H4 (cell line): ENCODE measurements around a stretch of chr2.

- RAMPAGE, long total RNA = no peak
Measured at GRCh38 chr2:236250837-236251650, 13.2 kb downstream of the ASB18 start.

- RAMPAGE, long total RNA = no peak
Measured at GRCh38 chr2:236776460-236776982, 206.9 kb downstream of the ACKR3 start.

- RAMPAGE, long total RNA = no peak
Measured at GRCh38 chr2:237204807-237205663, 119.3 kb downstream of the COPS8 start.

DNA sequence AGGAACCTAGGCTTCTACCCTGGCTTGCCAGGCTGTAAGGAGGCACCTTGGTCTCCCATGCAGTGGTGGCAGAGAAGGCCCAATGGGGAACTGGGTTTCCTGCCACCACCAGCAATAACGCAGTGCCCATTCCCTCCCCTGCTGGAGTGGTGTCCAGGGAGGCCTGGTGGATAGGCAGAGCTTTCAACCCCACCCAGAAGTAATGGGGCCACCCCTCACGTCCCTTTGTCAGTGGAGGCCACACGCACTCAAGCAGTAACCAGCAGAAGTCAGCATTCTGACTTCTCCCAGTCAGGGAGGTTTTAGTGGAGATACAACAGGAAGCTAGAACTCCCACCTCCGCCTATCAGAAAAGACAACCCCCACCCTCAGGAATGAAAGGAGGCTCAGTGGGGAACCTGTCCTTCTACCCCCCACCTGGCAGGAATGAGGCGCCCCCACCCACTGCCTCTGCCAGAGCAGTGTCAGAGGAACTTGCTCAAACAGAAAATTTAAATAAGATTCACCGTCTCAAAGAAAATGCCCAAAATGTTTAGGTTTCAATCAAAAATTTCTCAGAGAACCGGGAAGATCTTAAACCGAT lies 132.5 kb downstream of the COPS8 start:
- RAMPAGE, long total RNA = no peak

- RAMPAGE, long total RNA = no peak
Measured at GRCh38 chr2:237280070-237280671, 133.8 kb downstream of the COL6A3 start.

DNA sequence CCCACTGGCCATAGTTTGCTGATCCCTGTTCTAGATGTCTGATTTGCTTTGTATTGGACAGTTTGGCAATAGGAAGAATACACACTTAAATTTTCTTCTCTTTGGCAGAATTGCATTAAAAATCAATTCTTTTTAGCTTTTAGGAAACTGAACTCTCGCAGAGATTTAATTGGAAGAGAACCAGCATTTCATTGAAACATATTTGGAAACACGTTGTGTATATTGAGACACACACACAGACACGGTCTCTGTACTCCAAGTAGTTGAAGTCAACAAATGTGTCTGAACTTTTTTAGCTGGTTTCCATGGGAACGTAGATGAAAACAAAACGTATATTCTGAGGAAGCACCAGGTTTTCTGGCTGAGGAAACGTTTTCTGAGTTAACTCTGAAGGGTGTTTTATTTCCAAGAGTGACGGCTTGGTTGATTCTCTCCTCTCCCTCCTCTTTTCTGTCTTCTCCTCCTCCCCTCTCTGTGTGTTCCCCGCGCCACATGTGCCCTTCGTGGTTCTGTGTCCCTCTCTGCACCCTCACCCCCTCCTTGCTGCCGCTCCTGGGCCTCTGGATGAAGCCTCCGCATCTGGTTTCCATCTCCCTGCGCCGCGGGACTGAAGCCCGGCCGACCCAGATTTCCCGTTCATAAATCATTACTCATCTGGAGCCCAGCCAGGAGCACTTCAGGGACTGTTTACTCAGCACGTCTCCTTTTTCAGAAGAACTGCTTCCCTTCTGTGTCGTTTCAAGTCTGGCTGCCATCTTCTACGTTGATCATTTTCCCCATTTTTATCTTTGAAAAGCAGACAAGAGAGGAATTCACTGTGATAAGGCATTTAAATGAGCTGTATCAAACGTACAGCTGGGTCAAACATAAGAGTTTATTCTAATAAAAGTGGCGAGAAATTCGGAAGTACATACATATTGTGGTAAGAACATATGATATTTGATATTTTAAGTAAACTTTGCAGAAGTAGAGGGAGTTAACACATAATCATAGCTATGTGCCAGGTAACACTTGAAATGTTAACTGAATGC lies 122.7 kb downstream of the COL6A3 start:
- RAMPAGE, long total RNA = no peak

- RAMPAGE, long total RNA = no peak
Measured at GRCh38 chr2:237296865-237297323, 117.1 kb downstream of the COL6A3 start.

DNA sequence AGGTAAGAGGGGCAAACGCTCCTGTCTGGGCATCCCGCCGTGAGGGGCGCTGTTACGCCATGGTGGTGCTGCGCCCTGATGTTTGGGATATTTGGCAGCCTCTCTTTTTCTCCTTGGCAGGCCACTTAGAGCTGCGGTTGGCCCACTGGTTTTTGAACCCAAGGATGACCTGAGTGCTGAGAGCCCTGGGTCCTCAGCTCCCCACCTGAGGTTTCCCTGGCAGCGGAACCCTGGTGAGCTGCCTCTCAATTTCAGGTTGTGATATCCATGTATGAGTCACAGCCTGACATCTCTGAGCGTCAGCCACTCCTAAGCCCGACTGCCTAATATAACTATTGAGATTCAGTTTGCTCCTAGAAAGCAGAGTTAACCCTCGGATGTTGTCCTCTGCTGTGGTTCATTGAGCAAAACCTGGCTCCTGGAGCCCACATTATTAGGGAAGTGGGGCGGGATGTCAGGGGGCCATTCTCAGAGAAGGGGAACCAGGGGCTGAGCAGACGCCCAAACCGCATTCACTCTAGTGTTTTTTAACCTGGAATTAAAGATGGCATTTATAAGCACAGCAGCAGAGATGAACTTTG lies 103.2 kb downstream of the COL6A3 start:
- RAMPAGE, long total RNA = no peak

GRCh38 chr2:237404951-237405339 lies 9.0 kb downstream of the COL6A3 start:
- RAMPAGE, long total RNA = no peak

GRCh38 chr2:237421443-237422191 lies 7.7 kb upstream of the COL6A3 start:
- RAMPAGE, long total RNA = no peak

DNA sequence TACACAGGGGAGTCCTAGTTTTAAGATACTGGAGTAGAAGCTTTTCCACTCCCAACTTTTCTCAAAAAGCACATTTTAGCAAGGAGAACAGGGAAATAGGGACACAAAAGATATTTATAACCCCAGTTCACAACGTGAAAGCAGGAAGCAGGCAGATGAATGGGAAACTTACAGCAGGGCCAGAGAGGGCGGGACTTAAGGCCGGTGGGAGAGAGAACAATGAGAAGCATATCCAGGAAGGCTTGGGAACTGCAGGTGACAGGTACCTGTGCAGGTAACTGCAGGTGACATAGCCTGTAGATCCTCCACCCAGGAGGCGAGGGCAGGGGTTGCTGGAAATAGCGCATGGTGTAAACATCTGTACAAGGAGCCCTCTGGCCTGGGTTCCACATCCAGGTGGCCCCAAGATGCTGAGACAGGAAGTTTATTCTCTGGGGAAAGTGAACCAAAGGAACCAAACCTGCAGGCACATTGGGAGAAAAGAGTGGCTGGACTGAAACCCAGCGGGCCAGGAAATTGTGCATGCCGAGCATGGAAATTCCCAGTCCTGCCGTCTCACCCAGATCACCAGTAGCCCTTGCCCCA lies 24.2 kb upstream of the COL6A3 start:
- RAMPAGE, long total RNA = no peak

GRCh38 chr2:237538455-237538654 lies 28.0 kb upstream of the PRLH start:
- RAMPAGE, long total RNA = no peak

GRCh38 chr2:237538712-237539165 lies 27.6 kb upstream of the PRLH start:
- RAMPAGE, long total RNA = no peak

- RAMPAGE, long total RNA = no peak
Measured at GRCh38 chr2:237600095-237600930, 9.8 kb upstream of the RAB17 start.

GRCh38 chr2:237673089-237674092 lies 46.0 kb downstream of the LRRFIP1 start:
- RAMPAGE, long total RNA = no peak

- RAMPAGE, long total RNA = no peak
Measured at GRCh38 chr2:237674368-237675381, 47.3 kb downstream of the LRRFIP1 start.

DNA sequence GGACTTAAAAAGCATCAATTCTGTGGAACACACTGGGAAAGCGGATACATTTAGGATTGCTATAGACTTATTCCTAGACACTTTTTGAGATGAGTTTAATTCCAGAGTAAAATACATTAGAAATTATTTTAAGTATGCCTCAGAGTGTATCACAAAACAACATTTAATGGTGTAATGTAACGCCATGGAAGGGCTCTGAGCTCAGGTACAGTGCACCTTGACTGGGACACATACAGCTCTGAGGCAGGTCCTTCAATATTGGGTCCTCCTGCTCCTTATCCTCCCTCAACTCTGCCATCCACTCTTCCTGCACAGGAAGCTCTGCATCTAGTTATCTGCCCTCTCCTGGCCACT lies 57.8 kb downstream of the LRRFIP1 start:
- RAMPAGE, long total RNA = no peak

DNA sequence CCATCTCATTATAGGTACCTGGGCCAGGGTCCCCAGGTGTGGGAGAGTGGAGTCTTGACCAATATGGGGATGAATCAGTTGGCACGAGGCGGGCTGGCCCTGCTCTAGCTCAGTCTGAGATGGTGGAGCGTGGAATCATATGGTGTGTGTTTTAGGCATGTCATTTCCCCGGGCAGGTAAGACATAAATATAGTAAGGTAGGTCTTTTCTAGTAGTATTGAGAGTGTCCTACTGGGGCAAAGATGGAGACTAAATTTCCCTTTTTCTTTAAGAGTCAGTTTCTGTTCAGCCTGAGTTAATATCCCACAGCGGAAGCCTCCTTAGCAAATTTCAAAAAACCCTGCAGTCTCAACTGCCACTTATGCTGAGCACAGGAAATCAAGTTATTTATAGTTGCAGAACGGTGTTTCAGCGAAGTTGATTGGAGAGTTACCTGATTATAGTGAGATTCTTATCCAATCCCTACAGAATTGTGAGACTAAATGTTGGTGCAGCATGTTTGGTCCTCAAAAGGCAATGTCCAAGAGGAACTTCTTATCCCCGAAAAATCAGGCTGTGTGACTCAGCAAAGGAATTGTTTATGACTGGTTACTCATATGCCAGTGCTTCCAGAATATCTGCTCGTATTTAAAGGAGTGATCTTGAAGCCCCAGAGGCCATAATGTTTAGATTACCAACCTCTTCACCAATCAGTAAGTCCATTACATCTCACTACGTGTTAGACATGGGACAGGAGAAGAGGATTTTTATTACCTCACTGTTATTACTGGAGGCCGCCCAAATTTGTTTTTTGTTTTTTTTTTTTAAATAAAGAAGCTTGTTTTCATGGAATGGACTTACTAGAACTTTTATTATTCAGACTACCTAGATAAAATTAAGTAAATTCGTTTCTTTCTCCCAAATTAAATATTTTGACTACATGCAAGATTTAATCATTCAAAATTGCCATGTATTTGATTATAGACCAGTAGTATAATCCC lies 67.9 kb downstream of the LRRFIP1 start:
- RAMPAGE, long total RNA = no peak

DNA sequence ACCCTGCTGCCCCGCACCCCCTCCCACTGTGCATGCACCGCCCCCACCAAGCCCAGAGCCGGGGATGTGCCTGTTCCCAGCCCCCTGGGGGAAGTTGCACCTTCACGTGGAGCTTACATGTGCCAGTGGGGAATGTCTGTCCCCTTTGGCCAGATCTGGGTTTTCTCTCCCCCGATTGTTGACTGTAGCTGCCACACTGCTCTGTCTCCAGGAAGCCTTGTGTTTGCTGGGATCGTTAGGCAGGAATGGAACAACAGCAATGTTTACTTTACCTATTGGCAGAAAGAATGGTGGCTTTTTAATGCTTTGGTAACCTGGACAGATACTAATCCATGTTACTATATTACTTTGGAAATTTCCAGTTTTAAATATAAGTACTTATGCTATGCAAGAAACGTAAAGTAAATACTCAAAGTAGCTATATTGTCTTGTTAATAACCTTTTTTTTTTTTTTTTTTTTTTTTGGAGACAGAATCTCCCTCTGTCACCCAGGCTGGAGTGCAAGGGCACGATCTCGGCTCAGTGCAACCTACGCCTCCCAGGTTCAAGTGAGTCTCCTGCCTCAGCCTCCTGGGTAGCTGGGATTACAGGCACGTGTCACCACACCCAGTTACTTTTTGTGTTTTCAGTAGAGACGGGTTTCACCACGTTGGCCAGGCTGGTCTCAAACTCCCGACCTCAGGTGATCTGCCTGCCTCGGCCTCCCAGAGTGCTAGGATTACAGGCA lies 64.6 kb upstream of the RBM44 start:
- RAMPAGE, long total RNA = no peak

DNA sequence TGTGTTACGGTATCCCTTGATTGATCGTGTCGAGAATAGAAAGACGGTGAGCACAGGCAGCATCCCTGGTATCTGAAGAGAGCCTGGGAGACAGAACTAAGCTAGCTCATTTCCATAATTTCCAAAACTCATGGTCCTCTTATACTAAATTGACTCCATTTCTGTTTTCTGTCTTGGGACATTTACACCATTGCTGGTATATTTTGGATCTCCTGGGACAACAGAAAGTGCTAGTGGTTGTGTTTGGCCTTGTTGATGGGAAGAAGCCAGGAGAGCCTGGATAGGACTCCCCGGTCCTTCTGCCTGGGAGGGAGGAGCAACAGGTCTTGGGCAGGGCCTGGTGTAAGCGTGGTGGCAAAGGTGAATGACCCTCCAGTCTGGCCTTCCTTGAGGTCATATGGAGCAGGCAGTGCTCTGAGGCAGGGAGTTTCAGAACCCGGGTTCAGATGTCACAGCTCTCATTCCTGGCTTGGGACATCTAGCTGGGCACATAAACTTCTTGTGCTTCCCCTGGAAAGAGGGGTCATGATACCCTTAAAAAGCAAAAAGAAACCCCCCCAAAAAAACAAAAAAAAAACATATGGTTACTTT lies 56.0 kb upstream of the RBM44 start:
- RAMPAGE, long total RNA = no peak